Neuron (in vitro differentiated cells): ENCODE measurements around a stretch of chr20.

DNA sequence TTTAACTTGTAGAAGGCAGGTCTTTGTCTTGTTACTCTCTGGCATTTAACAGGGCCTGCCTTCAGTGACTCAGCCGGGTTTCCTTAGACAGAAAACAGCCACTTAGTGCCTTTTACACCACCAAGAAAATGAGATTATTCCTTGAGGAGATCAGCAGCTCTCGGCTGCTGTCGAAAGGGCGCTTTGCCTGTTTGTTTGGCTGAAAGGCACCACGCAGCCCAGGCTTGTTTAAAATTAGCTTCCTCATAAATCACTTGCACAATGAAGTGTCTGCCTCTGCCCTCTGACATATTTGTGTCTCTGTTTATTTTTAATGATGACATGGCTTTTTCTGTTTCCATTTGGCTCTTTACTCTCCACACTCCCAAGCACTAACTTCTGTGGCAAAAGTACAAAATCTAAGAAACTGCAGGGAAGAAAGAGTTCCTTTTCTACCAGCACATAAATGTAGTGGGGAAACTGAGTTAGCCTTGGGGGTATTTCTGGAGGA lies 702.5 kb downstream of the MAFB start:
- PRO-cap, result unidirectional peak, minus-strand start at position 85 of the sequence

DNA sequence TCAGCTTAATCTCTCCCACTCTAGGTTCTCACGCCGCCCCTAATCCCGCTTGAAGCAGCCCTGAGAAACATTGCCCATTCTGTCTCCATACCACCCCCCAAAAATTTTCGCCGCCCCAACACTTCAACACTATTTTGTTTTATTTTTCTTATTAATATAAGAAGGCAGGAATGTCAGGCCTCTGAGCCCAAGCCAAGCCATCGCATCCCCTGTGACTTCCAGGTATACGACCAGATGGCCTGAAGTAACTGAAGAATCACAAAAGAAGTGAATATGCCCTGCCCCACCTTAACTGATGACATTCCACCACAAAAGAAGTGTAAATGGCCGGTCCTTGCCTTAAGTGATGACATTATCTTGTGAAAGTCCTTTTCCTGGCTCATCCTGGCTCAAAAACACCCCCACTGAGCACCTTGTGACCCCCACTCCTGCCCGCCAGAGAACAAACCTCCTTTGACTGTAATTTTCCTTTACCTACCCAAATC lies 414.9 kb downstream of the MAFB start:
- PRO-cap, result no peak

GRCh38 chr20:40465027-40465436 lies 224.0 kb downstream of the MAFB start:
- PRO-cap, result no peak

GRCh38 chr20:40550982-40551720 lies 137.9 kb downstream of the MAFB start:
- PRO-cap, result no peak

DNA sequence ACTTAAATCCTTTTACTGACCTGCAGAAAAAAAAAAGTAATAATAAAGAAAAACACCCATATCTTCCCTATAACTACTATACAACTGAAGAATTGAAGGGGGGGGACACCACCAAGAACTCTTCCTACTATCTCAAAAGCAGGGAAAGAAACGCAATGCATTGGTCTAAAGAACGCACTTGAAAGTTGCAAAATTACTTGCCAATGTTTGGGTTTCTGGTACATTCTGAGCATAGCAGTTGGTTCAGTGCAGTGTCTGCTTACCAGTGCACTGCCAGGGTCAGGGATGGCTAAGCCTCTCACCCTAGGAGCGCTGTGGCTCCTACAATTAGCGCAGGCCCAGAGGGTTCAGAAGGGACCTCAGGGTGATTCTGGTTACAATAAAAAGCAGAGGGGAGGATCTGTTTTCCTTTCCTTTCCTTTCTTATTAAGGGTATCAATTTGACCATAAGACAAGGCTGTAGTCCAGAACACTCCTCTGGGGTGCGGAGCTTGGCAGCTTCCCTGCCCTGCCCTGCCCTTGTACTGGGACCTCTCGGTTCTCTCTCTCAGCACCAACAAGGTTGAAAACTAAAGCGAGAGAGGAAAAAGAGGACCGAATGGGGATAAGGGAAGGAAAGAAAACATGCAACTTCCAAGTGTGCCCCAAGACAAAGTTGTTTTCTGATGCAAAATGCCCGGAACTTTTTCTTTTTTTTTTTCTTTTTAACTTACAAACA lies 2.6 kb downstream of the MAFB start:
- PRO-cap, result no peak

- PRO-cap, result no peak
These were observed 17.1 kb upstream of the TOP1 start for GRCh38 chr20:41011274-41012224.

DNA sequence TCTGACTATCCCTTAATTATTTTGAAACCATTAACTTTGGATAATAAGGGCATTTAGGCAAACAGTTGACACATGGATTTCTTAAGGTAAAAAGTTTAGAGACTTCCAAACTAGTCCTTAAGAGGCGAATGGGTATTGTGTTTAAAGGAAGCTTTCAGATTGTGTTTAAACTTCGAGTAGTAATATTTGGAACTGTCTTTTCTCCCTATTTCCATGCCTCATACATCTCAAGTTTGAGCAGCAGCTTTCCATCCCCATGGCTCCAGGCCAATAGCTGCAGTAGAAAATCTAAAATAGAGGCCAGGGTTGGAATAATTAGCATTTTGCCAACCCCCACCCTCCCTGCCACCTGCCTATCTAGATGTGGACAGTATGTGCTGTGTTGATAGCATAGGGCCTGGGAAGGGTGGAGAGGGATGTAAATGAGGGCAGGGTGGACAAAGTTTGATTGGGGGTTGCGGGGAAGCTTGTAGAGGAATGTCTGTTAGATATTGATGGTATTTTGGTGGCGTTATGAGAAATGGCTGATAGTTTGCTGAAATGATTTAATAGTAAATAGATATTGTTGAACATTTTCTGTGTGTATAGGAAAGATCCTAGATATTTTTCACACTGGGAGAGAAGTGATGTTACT lies 5.6 kb downstream of the TOP1 start:
- PRO-cap, result no peak

GRCh38 chr20:41039161-41039514 lies 10.5 kb downstream of the TOP1 start:
- PRO-cap, result no peak

GRCh38 chr20:41072805-41073503 lies 44.3 kb downstream of the TOP1 start:
- PRO-cap, result no peak

DNA sequence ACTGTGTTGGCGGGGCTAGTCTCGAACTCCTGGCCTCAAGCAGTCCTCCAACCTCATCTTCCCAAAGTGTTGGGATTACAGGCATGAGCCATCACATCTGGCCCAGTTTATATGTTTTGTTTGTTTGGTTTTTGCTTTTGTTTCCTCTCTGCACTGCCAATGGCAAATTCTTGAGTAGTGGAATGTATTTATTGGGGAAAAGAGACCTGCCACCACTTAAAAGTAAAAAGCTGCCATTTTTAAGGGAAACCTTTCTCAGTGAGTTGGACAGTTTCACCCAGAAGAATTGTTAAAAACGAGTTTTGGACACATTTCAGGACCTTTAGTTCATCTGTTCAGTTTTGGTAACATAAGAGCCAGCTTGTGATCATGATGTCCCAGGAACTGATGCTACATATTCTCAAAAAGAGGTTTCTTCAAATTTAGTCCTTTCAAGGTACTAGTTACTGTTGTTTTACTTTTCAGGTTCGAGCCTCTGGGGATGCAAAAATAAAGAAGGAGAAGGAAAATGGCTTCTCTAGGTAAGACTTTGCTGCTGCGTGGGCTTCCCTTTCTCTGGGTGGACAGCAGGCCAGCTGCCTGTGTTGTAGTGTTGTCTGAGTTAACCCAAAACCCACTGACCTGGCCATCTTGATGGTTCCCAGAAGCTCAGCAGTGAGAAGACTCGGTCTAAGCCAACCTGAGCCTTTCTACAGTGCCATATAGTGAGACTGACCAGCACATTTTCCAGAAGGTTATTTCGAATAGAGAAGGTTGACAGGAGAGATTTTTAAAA lies 48.7 kb downstream of the TOP1 start:
- PRO-cap, result no peak

DNA sequence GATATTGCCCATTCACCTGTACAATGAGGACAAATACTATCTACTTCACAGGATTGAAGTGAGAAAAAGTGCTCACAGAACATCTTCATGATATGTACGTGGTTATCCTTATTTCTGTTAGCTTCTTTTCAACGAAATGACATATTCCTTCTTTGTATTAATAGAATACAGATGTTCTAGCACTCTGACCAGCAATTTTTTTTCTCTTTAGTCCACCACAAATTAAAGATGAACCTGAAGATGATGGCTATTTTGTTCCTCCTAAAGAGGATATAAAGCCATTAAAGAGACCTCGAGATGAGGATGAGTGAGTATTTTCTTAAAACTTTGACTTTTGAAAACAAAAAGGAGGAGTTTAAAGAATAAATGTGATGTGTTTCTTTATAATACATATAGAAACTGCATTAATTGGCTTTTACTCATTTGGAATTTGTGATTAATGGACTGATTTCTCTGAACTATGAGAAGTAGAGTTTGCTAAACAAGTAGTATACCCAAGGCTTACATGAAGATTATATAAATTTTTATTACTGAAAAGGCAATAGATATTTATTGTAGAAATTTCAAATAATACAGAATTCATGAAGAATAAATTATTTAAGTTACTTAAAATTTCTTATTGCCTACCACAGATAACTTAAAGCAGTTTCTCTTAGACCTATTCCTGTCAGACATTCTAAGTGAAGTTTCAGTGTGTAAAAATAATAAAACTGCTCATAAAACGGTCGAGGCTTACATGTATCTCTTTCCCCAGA lies 51.4 kb downstream of the TOP1 start:
- PRO-cap, result no peak

GRCh38 chr20:41138403-41139322 lies 1.3 kb downstream of the PLCG1 start:
- PRO-cap, result bidirectional peak, plus-strand start at chr20:41138686, minus-strand start at chr20:41138671; bidirectional peak, plus-strand start at chr20:41138982, minus-strand start at chr20:41138914; unidirectional peak, minus-strand start at chr20:41139169

- PRO-cap, result no peak
These were observed 65.7 kb downstream of the PLCG1 start for GRCh38 chr20:41202662-41203733.

GRCh38 chr20:41321620-41321959 lies 4.1 kb upstream of the ZHX3 start:
- PRO-cap, result no peak

GRCh38 chr20:41366315-41366628 lies 346 bp downstream of the EMILIN3 start:
- PRO-cap, result no peak

GRCh38 chr20:41470189-41470933 lies 103.7 kb upstream of the EMILIN3 start:
- PRO-cap, result no peak

DNA sequence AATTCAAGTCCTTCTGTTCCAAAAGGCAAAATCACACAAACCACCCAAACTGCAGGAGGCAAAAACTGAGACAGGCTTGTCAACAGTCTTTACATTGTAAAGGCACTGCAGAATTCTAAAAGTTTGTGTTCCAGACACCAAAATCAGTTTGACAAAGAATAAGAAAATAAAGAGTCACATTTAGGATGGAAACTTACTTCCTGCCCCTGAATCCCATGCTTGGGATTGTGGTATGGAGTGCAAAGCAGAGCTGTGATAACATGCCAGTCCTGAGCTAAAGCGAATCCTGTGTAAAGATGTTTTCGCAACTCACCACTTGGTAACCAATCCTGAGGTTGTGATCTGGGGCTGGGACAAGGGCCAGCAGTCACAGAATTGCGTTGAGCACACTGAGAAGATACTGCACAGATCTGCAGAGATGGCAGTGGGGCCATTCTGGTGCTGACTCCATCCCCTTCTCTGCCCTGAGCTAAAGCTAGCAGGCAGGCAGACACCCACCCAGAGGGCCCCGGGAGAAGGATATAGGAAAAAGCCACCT lies 108.5 kb downstream of the CHD6 start:
- PRO-cap, result no peak

DNA sequence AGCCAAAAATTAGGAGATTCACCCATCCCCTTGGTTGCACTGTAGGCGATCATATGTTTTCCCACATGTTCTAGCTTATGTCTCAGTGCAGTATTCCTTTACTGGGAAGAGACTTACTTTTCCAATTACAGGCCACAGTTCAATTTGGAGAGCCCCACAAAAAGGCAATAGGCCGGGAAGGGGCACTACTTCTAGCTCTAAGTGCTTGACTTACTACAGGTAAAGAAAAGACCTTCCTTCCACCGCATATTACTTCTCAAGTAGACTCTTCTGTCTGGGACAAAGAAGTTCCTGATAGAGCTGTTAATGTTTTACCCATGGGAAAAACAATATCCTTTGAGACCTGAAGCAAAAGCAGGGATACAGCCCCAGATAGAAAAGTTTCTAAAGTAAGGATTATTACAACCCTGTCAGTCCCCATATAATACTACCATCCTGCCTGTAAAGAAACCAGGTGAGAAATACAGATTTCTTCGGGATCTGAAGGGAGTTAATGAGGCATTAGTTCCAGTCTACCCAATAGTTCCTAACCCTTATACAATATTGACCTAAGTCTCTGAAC lies 70.1 kb upstream of the CHD6 start:
- PRO-cap, result no peak

DNA sequence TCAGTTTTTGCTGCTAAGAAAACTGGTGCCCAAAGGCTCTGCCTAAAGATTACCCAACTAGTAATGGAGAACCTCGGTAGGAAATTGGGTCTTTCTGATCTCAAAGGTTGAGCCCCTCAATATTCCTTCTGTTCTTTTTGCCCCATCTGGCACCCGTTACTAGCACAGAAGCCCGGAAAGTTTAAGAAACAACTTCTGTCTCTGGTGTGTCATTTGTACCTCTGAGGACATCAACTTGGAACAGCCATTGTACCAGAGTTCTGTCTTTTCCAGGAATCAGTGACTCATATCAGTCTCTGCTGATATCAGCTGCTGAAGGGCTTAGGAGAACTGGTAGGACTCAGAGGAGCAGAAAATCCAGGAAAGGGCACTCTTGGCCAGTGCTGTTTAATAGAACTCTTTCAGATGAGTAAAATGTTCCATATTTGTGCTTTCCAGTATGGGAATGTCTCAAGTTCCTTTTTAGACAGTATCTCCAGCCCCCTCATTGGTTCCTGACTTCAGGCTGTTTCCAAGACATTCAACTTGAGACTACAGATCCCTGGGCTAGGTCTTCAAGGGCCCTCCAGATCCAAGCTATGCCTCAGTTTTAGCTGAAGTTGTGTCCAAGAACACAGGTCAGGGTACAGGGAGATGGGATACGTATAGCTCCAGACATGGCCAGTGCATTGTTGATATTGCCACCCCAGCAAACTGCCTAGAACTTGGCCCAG lies 78.3 kb upstream of the CHD6 start:
- PRO-cap, result no peak

DNA sequence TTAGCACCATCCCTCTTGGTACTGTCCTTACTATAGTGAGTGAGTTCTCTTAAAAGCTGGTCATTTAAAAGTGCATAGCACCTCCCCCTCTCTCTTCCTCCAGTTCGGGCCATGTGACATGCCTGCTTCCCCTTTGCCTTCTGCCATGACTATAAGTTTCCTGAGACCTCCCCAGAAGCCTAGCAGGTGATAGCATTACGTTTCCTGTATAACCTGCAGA lies 476.1 kb downstream of the PTPRT start:
- PRO-cap, result no peak